ENCODE measurements around a stretch of chr6.

DNA sequence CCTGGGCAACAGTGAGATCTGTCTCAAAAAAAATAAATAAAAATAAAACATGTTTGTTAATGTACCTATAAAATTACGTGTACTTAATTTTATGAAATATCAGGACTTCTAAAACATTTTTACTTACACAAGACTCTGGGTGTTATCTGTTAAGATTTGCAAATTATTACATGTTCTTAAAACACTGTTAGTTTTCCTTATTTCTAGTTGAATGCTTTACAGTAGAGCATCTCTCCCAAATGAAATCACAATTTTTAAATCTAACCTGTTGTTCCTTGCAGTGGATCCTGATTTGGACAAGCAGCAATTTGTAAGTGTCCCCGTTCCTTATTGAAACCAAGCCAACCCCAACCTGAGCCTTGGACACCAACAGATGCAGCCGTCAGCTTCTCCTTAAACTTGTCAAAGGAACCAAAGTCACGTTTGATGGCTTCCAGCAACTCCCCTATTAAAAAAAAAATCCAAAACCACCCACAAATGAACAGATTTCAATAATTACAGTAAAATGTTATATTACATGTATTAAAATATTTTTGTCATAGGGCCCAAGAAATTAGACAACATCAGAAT is 8.4 kb downstream of the SOD2 start:
- PRO-cap, result no peak

- PRO-cap, result no peak
Measured at GRCh38 chr6:159749155-159749726, 12.6 kb upstream of the ACAT2 start.

- PRO-cap, result no peak
Measured at GRCh38 chr6:159754793-159755768, 6.8 kb upstream of the ACAT2 start.

GRCh38 chr6:159790040-159790380 is 257 bp upstream of the MRPL18 start:
- PRO-cap, result bidirectional peak, plus-strand start at chr6:159790454, minus-strand start at chr6:159790273

GRCh38 chr6:159983774-159984422 is 15.0 kb downstream of the IGF2R start:
- PRO-cap, result no peak

- PRO-cap, result no peak
Measured at GRCh38 chr6:160014034-160014717, 45.3 kb downstream of the IGF2R start.

- PRO-cap, result no peak
Measured at GRCh38 chr6:160123117-160123887, 1.7 kb downstream of the SLC22A1 start.

DNA sequence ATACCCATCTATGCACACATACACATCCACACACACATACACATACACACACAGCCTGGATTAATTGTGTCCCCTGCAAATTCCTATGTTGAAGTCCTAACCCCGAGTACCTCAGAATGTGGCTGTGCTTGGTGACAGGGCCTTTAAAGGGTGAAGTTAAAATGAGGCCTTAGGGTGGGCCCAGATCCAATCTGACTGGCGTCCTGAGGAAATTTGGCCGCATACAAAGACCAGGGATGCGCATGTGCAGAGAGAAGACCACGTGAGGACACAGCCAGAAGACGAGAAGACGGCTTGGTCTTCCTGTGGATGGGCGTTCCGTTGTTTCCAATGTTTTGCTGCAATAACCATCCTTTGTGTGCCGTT is 40.9 kb upstream of the SLC22A2 start:
- PRO-cap, result no peak

- PRO-cap, result no peak
Measured at GRCh38 chr6:160354821-160355365, 6.7 kb downstream of the SLC22A3 start.

- PRO-cap, result bidirectional peak, plus-strand start at chr6:160991496, minus-strand start at chr6:160991402
Measured at GRCh38 chr6:160991248-160991534, 378 bp upstream of the MAP3K4 start.

DNA sequence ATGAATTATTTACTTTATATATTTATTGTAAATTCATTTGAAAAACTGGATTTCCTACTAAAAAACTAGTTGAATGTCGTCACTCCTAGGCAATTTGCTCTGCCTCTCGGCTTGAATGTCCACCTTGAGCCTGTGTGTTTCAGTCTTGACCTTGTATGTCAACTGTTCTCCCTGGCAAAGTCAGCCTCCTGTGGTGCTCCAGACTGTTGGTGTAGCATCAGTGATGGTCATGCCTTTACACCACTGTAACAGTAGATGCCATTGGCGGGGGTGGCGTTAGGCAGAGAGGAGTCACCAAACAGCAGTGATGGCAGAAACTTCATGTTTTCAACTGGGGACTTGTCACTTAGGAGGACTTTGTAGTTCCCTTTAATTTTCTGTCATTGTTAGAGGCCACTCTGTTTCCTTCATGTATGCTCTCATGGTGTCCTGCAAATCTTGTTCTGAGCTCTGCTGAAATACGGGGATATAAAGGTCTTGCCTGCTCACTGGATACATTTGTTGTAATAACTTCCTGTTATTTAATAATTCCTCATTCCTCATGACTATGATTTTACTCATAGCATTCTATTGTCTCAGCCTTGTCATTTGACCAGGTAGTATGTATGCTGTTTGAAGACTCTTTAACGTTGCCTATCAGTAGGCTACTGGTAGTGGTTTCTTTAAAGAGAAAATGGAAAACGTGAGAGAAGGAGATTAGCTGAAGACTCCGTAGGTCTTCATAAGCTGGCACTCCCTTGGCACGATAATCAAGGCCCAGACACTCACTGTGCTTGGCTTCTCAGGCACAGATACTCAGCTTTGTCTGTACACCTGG is 4.6 kb downstream of the MAP3K4 start:
- PRO-cap, result no peak

DNA sequence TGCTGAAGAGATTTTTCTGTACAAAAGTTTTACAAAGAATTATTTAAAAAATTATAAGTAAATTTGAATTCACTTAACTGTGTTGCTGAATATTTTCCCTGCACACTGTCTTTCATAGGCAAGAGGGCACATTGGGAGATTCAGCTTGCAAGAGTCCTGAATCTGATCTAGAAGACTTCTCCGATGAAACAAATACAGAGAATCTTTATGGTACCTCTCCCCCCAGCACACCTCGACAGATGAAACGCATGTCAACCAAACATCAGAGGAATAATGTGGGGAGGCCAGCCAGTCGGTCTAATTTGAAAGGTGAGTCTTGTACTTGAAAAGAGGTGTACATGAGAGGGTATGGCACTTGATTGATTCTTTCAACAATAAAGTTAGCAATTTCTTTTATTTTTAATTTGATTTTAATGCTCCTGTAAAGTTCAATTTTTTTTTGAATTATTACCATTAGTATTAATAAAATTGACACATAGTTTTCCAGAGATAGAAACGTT is 42.6 kb downstream of the MAP3K4 start:
- PRO-cap, result no peak

GRCh38 chr6:161070338-161071254 is 79.0 kb downstream of the MAP3K4 start:
- PRO-cap, result no peak

DNA sequence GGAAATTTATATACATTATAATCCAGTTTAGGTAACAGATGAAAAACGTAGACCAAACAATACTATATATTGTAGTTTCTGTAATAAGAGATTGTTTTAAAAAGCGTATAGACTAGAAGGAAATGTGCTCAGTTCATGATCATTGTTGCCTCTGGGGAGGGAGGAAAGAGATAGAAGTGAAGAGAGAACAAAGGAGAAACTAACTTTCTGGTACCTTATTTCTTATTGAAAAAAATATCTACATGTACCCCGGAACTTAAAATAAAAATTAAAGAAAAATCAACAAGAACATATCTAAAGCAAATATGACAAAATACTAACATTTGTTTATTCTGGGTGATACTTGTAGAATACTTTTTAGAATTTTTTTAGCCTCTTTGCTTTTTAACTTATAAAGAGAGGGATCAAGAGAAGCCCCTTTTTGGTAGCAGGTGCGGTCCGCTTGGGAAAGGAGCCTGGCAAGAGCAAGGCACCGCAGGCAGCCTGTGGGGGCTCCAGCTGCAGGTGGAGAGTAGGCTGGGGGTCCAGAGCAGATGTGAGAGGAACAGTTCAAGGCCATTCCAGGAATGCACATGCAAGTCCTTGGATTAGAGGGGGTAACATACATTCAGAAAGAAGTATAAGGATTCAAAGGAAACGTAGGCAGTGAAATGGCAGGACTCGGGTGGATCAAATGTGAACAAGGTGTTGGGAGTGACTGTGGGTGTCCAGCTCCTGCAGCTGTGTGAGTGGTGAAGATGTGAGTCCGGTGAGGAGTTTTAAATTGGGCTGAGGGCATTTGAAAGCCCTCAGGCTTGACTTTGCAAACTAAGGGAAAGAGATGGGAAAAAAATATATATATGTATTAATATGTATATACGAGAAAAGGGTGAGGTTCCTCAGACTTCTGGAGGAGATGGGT is 85.7 kb downstream of the MAP3K4 start:
- PRO-cap, result no peak

DNA sequence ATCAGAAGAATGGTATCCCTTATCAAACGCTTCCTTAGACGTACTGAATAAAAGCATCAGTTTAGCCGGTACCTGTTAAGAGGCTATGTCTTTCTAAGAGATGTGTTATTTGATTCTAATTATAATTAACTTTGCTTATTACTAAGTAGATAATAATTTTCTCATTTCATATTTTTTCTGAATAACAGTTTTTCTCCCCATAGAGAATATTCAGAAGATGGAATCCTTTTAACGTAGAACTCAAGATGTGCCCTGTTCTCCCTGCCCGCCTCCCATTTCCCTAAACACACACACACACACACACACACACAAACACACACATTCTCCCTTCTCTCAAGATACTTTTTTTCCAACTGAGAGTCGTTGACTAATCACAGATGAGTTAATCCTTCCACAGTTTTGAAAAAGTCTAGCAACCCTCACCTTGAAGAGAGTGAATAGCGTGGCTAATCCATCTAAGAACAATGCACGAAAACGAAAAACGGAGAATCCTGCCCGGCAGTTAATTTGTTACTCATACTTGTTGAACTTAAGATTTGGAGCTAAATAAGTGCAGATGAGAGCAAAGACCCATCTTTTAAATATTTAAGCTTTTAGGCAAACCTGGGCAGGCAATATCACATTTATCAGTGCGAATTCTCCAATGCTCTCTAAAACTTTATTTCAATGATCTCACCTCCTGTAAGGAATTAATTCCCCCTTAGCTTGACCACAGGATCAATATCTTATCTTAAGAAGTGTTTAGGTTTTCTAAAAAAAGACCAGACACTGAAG is 1.3 kb downstream of the AGPAT4 start:
- PRO-cap, result no peak

GRCh38 chr6:161940636-161940864 is 666.7 kb upstream of the AGPAT4 start:
- PRO-cap, result no peak

GRCh38 chr6:162670136-162670837 is 57.3 kb downstream of the PRKN start:
- PRO-cap, result no peak

DNA sequence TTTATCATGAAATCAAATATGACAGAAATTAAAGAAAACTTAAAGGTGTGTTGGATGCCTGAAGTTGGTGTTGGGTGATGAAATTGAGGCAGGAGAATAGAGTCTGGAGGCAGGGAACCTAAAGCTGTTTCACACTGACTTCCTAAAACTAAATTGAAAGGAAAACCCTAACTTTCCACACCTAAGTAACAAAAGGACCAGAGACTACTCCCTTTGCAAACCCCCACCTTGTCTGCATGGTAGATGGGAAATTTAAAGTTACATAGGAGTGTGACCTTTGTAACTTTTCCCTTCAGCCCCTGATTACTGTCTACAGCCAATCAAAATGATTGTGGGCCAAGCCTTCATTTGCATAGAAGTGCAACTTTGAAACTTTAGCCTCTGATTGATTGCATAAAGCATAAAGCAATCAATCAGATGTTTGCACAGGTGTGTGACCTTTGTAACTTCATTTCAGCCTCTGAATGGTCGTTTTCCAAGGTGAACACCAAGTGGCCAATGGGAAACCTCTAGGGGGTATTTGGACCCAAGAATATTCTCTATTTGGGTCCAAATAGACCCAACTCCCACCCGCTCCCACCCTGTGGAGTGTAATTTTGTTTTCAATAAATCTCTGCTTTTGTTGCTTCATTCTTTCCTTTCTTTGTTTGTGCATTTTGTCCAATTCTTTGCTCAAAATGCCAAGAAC is 46.1 kb downstream of the PRKN start:
- PRO-cap, result no peak

GRCh38 chr6:162706090-162706825 is 21.3 kb downstream of the PRKN start:
- PRO-cap, result no peak

- PRO-cap, result unidirectional peak, minus-strand start at chr6:162728345
Measured at GRCh38 chr6:162728145-162728522, 360 bp downstream of the PACRG start.